HL-60 (cell line): ENCODE results near the gene NAGK.

DNA sequence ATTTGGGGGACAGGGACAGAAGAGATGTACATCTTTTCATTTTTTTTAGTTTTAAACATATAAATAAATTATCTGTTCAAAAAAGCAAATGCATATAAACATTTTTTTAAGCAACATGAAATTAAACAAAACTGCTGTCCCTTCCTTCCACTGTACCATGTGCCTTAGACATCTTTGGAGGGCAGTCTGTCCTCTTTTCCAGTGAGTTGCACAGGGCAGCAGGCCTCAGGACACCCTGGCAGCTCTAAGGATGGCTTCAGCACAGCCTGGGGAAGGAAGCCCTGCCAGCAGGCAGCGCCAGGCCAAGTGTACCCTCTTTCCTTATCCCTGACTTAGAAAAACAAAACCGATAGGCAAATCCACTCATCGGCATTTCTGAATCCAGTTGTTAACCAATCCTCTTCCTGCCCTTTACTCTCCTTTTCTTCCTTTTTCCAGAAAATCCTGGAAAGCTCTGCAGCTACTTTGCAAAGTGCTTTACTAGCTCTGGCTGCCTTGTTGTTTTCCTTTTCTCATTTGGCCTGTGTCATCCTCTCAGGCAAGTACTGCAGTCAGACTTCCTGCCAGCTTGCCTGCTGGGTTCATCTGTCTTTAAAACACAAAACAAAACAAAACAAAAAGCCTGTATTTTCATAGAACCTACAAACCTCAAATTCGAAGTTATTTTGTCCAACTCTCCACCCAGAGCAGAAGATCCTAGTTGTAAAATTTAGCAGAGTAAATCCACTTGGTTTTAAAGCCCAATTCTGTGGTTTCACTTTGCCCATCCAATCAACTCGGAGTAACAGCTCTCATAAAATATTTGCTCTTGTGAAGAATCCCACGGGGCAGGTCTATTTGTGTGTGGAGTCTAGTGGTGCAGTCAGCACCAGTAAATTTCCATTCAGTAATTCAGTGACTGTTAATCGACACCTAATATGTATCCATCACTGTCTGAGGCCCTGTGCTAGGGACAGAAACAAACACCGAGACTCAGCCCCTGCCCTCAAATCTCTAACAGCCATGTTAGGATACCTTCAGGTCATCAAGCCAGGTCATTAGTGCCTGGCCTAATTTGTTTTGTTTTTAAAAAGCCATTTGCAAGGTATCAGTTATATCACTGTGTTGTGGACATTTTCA, 45.2 kb downstream of the PCBP1 start:
- RRBS: no CpG with 5 or more reads among the region's 8 CpGs

- RRBS: no CpG with 5 or more reads among the region's 1 CpG
These were observed 50.2 kb downstream of the PCBP1 start for GRCh38 chr2:70137473-70137958.

GRCh38 chr2:70224465-70224948, 23.9 kb downstream of the TIA1 start:
- RRBS: no CpG with 5 or more reads among the region's 3 CpGs

GRCh38 chr2:70248932-70249448, 562 bp upstream of the TIA1 start:
- RRBS: no CpG with 5 or more reads among the region's 18 CpGs

GRCh38 chr2:70292634-70293608, 619 bp downstream of the SNRPG start:
- RRBS: 3% methylated on average over 16 of the region's 39 CpGs

GRCh38 chr2:70514481-70515185, 39.0 kb downstream of the TGFA start:
- RRBS: no CpG with 5 or more reads among the region's 17 CpGs

DNA sequence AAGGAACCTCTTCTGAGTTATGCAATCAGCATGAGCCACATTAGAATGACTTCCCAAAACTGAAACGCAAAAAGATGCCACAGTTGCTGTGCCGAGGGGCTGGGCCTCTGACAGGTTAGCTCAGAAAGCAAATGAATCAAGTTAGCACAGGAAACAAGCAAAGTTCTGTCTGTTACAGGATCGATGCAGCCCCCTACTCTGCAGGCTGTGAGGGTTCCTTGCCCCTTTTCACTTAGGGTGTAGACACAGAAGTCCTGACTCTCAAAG, 37.6 kb downstream of the TGFA start:
- RRBS: no CpG with 5 or more reads among the region's 3 CpGs

- RRBS: 6% methylated on average over 2 of the region's 22 CpGs
These were observed 28.6 kb upstream of the VAX2 start for GRCh38 chr2:70871673-70872300.

DNA sequence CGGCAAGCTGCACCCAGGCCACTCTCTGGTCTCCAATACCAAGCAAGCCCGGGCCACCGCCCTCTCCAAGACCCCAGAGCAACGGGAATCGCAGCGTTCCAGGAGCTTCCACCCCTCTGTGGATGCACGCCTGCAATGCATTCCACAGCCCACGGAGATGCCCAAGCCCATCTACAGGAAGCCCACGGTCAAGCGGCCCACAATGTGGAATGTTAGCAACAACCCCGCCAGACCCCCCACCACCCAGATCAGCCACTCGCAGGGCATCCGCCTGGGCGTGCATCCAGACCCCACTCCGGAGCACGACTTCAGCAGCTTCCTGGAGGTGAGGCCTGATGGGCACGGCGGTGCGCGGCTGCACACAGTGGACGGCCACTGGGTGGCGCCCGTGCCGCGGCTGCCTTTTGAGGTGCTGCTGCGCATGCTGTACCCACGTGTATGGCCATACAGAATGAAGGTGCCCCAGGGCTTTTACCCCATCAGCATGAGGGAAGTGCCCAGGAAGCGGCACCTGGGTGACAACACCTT, 6.3 kb downstream of the ANKRD53 start:
- RRBS: no CpG with 5 or more reads among the region's 28 CpGs

GRCh38 chr2:71001062-71001478, 6.4 kb upstream of the TEX261 start:
- RRBS: no CpG with 5 or more reads among the region's 16 CpGs

GRCh38 chr2:71068066-71068747, at the start of gene NAGK:
NAGK (plus strand) TSS chr2:71068648.
- RRBS: 3% methylated on average over 4 of the region's 57 CpGs

DNA sequence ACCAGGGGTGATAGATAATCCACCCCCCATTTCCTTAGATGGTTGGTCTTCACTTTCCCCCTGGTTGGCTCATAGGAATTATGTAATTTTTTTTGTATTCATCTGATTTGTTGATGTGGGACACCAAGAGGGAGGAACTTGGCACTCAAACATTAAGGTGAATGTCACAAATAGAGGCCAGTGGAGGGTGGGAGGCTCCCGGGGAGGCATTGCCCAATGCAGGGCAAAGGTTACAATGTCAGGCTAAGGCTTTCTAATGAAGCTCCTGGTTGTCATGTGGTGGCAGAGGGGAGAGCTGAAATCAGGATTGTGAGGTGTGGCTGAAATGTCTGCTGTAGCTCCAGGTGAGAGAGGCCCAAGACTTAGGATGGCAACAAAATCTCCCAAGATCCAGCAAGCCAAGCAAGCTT, 42.7 kb downstream of the MPHOSPH10 start:
- RRBS: no CpG with 5 or more reads among the region's 1 CpG

DNA sequence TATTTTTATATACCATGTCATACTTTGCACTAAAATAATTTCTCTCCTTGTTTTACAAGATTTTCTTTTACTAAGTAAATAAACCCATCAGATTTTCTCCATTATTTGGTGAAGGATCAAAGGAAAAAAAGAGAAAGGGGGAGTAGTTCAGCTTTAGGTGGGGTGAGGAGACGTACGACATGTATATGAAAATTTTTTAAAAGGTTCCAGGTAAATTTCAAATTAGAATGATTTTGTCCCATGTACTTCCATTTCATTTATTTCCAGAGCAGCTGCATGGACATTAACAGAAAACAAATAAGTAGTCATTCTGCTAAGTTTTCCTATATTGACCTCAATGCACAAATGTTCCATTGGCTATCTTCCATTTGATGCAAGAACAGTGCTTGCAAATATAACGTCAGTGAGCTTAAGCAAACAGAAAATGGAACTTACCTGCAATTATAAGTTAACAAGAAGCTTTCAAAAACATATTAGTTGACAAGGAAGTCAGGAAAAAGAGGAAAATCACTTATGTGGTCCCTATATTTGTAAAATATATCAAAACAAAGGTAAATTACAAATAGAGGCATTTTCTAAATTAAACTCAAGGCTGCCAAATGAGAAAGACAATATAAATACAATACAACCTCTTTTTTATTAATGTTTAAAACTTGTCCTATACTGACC, 16.6 kb downstream of the PAIP2B start:
- RRBS: no CpG with 5 or more reads among the region's 3 CpGs

DNA sequence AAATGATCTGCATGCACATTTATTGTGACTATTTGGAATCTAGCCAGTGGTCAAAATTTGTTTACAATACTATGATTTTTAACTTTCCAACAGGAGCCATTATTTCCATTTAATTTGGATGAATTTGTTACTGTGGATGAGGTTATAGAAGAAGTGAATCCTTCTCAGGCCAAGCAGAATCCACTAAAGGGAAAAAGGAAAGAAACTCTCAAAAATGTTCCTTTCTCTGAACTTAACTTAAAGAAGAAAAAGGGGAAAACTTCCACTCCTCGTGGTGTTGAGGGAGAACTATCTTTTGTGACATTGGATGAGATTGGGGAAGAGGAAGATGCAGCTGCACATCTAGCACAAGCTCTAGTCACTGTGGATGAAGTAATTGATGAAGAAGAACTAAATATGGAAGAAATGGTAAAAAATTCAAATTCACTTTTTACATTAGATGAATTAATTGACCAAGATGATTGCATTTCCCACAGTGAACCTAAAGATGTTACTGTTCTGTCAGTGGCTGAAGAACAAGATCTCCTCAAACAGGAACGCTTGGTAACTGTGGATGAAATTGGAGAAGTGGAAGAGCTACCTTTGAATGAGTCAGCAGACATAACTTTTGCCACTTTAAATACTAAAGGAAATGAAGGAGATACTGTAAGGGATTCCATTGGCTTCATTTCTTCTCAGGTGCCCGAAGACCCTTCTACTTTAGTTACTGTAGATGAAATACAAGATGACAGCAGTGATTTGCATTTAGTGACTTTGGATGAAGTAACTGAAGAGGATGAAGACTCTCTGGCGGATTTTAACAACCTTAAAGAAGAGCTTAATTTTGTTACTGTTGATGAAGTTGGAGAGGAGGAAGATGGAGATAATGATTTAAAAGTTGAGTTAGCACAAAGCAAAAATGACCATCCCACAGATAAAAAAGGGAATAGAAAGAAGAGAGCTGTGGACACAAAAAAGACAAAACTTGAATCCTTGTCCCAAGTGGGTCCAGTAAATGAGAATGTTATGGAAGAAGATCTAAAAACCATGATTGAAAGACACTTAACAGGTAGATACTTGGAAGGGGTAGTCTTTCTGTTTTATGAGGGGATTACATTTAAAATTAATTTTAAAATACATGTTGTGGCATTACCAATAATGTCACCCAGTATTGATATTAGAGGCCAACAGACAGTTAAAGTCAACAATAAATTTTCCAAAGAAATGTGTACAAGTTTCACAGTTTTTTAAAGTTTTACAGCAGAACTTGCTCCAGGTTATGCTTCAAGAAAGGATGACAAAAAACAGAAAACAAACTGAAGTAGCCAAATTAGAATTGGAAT, 39.7 kb upstream of the DYSF start:
- RRBS: no CpG with 5 or more reads among the region's 4 CpGs

- RRBS: no CpG with 5 or more reads among the region's 14 CpGs
These were observed 12.0 kb upstream of the DYSF start for GRCh38 chr2:71454304-71455112.

DNA sequence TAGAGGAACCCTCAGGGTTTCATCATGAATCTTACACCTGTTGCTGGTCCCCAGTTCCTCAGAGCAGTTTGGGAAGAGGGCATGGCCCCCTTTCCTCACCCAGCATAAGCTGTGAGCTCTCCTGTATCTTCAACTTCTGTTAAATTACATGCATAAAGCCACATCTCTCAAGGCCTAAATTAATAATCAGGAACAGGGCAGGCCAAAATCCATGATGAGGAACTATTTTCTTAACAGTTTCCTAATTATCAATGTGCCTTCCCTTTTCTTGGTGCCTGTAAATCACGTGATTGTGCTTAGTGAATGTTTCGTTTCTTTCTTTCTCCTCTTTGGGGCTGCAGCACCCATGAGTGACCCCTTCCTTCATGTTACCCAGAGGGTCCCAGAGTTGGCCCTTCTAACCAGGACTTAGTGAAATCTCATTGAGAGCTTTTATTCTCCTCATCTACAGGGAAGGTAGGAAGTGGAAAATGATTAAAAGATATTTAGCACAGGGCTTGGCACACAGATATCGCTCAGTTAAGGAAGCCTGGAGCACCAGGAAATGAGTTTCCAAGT, 7.9 kb downstream of the DYSF start:
- RRBS: no CpG with 5 or more reads among the region's 3 CpGs

DNA sequence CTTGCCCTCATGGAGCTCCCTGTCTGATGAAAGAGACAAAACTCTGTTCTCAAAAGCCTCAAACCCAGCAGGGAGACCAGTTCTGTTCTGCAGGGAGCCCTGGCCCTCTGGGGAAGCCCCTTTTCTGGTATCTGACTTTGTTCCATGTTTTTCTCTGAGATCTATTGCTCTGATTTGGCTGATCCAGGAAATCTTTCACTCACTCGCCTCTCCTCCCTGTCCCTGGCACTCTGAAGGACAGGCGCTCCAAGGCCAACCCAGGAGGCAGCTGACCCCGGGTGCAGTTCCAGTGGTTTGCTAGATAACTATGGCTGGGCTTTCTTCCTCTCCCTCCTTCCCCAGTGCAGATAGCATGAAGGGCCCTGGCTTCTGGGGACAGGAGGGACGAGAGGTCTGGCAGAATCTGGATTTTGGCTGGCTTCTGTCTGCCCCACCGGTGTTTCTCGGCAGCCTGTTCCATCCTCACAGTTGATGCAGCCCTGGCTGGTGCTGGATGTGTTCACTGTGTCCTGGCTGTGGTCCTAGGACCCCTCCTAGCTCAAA, 149.0 kb downstream of the DYSF start:
- RRBS: no CpG with 5 or more reads among the region's 6 CpGs

DNA sequence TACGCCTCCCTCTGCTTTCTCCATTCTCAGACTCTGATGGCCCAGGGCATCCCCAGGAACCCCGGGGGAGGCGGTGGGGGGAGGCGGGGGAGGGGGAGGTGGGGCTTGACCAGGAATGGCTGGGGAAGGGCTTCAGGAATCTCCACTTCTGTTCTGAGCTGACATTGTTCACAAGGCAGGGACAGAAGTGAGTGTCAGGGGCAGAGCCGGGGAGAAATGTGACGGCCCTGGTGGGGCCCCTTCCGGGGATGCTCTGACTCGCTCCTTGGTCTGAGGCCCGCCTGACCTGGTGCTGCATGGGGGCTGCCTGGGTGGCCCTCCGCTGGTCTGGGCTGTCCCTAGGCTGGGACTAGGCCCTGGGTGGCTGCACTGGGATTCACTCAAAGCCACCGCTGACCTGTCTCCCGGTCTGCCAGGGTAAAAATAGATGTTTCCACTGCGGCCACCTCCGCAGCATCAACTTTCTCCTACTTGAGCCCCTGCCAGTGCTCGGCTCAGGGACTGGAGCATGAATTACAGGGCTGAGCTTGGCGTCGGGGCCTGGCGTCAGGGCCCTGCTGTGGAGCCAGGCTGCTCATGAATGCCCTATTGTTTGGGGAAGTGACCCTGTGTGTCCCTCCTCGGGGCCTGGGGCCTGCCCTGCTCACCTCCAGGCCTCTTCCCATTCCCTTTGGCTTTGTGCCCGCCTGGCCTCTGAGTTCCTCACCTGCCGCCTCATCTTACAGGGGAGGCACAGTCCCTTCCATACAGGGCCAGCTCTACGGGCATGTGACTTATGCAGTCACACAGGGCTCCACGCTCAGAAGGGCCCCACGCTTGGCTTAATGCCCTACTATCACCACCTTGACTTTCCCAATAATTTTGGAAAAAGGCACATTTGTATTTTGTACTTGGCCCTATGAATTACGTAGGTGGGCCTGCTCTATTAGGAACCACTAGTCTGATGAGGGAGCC, 234.4 kb downstream of the DYSF start:
- RRBS: 50% methylated on average over 1 of the region's 25 CpGs

GRCh38 chr2:71702362-71702761, 235.9 kb downstream of the DYSF start:
- RRBS: no CpG with 5 or more reads among the region's 4 CpGs

DNA sequence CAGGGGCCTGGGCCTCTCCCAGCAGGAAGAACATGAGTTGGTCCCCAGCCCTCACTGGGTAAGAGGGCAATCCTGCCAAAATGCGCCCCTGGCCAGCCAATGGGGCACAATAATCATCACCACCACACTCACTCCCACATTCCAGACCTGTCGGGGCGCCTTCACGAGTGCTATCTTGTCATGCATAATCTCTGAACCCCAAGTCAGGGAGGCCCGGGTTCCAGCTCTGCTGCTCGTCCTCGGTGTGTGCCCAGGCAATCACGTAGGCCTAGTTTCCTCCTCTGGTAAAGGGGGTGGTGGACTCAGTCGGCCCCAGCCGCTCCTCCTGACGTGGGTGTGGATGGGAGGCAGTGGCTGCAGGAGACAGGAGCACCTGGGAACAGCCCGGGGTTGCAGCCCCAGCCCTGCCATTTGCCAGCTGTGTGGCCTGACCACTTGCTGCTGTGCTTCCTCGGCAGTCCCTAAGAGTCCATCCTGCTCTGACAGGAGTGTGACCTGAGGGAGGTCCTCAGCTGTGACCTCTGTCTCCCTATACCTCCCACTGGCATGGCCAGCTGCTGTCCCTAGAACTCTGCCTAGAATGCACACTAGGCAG, 115.0 kb downstream of the CYP26B1 start:
- RRBS: no CpG with 5 or more reads among the region's 13 CpGs